MCF 10A (cell line): Measurements from ENCODE around the gene UCKL1.

- PRO-cap = no peak
- RRBS = no CpG with 5 or more reads among the region's 21 CpGs
Measured at GRCh38 chr20:63889906-63890737, 4.8 kb upstream of the DNAJC5 start.

- PRO-cap = no peak
- RRBS = 69% methylated on average over 14 of the region's 44 CpGs
Measured at GRCh38 chr20:63938425-63938877, 17.8 kb downstream of the UCKL1 start.

DNA sequence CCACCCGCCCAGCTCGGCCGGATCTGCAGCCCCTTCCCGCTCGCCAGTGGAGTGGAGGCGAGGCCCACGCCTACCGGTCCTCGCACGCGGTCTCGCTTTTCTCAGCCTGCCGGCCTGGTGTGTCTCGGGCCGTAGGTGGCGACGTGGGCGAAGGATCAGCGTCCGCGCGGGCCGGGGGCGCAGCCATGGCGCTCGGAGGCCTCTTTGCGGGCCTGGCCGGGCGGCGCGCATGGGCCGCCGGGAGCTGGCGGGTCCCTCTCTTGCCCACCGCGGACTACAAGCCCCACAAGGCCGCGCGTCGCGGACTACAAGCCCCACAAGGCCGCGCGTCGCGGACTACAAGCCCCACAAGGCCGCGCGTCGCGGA is at the start of gene UCKL1:
UCKL1 (minus strand) TSS at position 231 of the 367 bp plus-strand sequence.
- PRO-cap = bidirectional peak, plus-strand start outside the sequence, minus-strand start at position 262 of the sequence
- RRBS = under 1% methylated on average over 24 of the region's 51 CpGs

- PRO-cap = bidirectional peak, plus-strand start at chr20:63956645, minus-strand start at chr20:63956447; bidirectional peak, plus-strand start at chr20:63957308, minus-strand start at chr20:63957237; bidirectional peak, plus-strand start at chr20:63957459, minus-strand start at chr20:63957406
- RRBS = under 1% methylated on average over 11 of the region's 57 CpGs
Measured at GRCh38 chr20:63956553-63957646, 684 bp upstream of the UCKL1 start.

DNA sequence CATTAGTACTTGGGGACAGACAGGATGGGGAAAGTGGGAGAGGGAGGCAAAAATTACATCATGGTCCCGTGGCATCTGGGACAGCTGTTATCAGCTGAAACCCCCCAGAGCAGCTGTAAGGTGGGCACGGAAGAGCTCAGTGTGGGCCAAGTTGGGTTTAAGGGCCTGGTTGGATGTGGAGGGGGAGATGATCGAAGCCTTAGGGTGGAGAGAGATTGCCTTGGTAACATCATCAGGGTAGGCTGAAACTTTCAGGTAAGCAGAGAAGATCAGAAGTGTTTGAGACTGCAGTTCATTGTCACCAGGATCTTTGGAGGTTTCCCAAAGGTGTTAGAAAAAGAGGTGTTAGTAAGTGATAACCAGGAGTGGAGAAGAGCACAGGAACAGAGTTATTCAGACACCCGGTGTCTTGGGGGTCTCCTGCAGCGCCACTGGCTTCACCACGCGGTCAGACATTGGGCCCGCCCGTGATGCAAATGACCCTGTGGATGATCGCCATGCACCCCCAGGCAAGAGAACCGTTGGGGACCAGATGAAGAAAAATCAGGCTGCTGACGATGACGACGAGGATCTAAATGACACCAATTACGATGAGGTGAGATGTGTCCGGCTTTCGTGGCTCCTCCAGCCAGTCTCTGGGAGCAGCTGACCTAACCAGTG is 1.8 kb downstream of the PRPF6 start:
- PRO-cap = no peak
- RRBS = no CpG with 5 or more reads among the region's 17 CpGs

- PRO-cap = no peak
- RRBS = no CpG with 5 or more reads among the region's 8 CpGs
Measured at GRCh38 chr20:64046936-64047258, 2.5 kb downstream of the SOX18 start.

- PRO-cap = no peak
- RRBS = 62% methylated on average over 5 of the region's 8 CpGs
Measured at GRCh38 chr20:64052256-64052613, 2.8 kb upstream of the SOX18 start.

GRCh38 chr20:64053794-64054768 is 4.6 kb upstream of the SOX18 start:
- PRO-cap = no peak
- RRBS = 36% methylated on average over 5 of the region's 17 CpGs

DNA sequence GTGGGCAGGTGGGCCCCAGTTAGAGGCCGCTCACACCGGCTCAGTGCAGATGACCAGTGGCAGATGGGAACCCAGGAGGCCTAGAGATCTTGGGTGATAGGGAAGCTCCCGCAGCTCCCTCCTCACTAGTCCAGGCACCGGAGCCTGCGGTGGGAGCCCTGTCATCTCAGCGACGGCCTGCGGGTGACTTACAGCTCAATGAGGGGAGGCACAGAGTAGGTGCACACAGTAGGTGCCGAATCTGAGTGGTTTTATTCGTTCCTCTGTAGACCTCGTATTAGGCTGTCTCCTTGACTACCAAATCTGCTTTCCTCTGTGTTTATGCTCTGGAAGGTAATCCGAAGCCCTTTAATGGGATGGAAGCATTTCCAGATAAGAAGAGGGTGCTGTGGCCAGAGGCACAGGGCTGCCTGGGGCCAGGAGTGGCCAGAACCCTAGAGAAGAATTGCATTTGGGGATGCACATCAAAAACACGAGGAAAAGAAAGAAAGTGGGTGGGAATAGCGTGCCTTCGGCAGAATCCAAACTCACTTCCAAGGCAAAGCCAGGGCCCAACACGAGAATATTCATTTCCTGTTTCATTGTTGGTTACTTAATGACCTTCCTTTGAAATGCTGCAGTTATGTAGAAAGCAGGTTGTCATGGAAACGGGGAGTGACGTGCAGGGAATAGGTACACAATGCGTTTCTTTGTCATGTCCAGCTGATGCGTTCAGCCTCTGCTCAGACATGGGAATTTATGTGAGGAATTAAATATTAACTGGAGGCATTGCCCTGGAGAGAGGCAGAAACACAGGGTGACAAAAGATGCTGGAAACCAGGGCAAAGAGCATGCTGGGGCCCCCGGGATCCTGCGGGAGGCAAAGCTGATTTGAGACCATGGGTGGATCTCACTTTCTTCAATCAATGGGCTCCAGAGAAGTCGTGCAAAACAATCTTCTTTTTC is 24.7 kb downstream of the MYT1 start:
- PRO-cap = no peak
- RRBS = 90% methylated on average over 2 of the region's 23 CpGs

GRCh38 chr20:64227248-64227717 is 28.3 kb upstream of the PCMTD2 start:
- PRO-cap = no peak
- RRBS = 40% methylated on average over 8 of the region's 18 CpGs

DNA sequence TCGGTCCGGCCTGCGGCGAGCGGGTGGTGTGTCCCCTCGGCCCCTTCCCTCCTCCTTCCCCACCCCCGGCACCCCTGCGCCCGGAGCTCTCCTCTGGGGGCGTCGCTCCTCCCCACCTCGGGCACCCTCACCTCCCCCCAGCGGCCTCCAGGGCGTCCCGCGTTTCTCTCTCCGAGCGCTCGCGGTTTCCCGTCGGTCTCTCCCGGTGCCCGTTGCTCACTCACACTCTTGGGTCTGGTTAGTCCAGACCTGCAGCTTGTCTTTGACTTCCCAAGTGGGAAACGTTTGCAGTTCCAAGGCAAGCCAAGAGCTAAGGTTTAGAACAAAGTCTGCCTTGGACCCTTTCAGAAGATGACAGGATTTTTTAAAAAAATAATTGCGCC is 342 bp downstream of the PCMTD2 start:
- PRO-cap = bidirectional peak, plus-strand start at position 225 of the sequence, minus-strand start at position 222 of the sequence
- RRBS = under 1% methylated on average over 6 of the region's 26 CpGs

GRCh38 chr20:64259692-64260401 is 4.3 kb downstream of the PCMTD2 start:
- PRO-cap = no peak
- RRBS = no CpG with 5 or more reads among the region's 11 CpGs